M059J (cell line): ENCODE results near the genes LLPH and MDM2.

- RAMPAGE, long total RNA, result no peak
Measured at GRCh38 chr12:64889782-64890431, 65.5 kb downstream of the TBC1D30 start.

- RAMPAGE, long total RNA, result no peak
Measured at GRCh38 chr12:65145266-65145606, 24.1 kb upstream of the WIF1 start.

- RAMPAGE, long total RNA, result no peak
Measured at GRCh38 chr12:65209530-65210041, 40.2 kb downstream of the LEMD3 start.

GRCh38 chr12:65643888-65644253 is 180.4 kb upstream of the HMGA2 start:
- RAMPAGE, long total RNA, result no peak

- RAMPAGE, long total RNA, result no peak
Measured at GRCh38 chr12:65822572-65823277, 1.6 kb upstream of the HMGA2 start.

DNA sequence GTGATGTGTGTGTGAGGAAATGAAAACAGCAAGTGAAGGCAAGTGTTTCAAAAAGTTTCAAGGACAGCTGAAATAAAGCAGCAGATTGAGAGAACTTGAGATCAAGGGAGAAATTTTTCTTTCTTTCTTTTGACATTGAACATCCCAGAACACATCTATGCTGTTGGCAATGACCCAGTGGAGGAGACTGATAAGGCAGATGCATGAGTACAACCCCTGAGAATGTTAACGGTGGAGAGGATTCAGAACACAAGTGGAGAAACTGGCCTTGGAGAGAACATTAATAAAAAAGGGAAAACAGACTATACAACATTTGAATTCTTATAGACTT is 2.9 kb downstream of the LLPH start:
- RAMPAGE, long total RNA, result no peak

DNA sequence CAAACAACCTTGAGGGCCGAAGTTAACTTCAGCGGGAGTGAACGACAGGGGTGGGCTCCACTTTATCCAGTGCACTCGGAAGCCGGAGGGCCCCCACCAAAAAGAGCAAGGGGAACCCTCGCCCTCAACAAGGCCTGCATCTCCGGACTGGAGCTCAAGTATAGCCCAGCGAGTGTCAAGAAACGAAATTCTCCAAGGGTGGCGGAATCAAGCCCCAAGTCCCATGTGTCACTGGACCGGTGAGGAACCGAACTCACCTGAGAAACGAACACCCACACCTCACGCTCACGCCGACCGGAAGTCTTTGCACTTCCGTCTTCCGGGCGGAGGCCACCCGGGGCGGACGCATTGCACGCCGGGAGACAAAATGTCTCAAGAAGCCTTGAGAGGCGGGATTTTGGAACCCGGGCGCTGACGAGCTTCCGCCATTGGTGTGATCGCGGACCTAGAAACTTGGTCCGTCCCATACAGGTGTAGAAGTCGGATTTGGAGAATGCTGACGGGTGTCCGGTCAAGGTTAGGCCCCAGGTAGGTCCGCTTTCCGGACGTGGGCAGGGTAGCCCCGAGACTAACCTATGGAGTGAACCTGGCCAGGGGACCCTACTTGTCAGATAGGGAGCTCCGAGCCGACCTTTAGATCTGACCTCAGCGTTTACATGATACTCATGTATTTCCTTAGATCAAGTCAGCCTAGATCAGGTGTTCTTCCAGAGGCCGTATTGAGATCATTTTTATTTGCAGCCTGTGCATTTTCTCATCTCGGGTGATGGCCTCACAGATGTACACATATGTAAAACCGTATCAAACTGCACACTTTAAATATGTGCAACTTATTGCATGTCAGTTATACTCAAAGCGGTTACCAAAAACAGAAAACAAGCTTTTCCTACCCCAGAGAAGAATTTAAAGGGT is at the start of gene LLPH:
Gene LLPH, minus strand, starts transcription at position 303 of the 912 bp plus-strand sequence.
- RAMPAGE, long total RNA, result start-site peak on the minus strand centred at position 283 of the sequence, 9 bp wide, 81 and 21 reads in 2 replicates

- RAMPAGE, long total RNA, result no peak
Measured at GRCh38 chr12:66288136-66288687, 14.1 kb upstream of the HELB start.

DNA sequence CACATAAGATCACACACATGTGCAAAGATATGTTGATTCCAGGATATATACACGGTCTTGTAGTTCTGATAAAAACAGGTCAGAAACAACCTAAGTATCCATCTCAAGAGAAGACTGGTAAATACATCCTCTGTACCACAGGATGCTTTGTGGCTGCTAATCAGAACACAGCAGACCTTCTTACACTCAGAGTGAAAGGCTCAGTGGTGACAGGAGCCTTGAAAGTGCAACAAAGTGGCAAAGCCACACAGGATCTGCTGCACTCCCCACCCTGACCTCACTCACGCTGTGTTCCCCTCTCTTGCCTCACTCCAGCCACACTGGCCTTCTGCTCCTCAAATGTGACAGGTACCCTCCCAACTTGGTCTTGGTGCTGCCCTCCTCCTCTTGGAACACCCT is 98.1 kb upstream of the GRIP1 start:
- RAMPAGE, long total RNA, result no peak

DNA sequence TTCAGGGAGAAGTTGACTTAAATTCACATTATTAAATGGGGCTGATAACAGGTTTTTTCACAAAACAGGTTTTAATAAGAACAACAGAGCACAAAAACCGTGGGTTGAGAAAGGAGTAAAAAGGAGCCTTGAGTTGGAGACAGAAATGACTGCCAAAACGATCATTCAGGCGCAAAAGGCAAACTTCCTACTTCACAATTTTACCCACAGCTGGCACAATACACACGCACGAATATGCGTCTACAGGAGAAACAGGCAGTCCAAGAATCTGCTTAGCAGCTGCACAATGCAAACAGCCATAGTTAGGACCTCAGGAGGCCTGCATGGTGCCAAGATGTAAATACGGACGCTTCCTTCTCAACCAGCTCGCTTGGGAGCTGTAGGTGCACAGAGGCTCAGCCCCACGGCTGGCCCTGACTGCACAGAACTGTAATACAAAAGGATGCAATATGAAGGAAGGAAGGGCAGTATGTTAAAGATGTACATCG is 250.1 kb upstream of the CAND1 start:
- RAMPAGE, long total RNA, result no peak

- RAMPAGE, long total RNA, result no peak
Measured at GRCh38 chr12:67354476-67354779, 85.3 kb downstream of the CAND1 start.

GRCh38 chr12:67434361-67435480 is 165.6 kb downstream of the CAND1 start:
- RAMPAGE, long total RNA, result no peak

DNA sequence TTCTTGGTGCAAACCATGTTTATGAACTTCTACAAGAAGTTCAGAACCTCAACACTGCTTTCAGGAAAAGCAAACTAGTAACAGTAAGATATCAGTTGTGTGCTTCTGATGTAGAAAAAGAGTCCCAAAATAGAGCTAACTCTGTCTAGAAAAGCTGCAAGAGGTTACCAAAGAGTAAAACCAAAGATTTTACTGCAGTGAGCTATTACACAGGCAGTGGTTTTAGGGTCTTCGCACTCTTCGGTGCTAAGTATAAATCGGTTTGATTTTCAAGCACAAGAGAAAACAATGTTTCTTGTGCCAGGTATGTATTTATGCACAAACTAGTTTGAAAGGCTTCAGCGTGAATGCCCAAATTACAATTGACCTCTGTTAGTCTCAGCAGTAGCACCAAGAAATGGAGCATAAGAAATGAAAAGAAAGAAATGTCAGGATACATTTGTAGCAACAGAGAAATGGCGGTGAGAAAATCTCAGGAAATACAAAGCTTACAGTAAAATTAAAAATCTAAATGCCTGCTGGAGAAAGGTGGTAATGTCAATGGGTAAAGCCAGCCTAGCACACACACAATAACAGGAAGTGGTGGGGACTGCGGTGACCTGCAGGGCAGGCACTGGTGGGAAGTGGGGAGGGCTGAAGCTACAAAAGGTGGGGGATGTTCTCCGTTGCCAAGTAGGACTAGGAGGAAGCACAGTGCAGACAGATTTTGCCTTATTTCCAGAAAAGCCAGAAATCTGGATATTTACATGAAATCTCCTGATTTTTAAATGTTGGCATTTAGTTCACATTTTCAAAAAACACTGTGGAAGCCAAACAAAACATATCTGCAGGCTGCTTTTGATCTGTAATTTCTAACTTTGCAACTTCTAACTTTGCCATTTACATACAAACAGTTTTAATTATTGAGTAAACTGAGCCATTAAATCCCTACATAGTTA is 17.9 kb upstream of the DYRK2 start:
- RAMPAGE, long total RNA, result no peak

DNA sequence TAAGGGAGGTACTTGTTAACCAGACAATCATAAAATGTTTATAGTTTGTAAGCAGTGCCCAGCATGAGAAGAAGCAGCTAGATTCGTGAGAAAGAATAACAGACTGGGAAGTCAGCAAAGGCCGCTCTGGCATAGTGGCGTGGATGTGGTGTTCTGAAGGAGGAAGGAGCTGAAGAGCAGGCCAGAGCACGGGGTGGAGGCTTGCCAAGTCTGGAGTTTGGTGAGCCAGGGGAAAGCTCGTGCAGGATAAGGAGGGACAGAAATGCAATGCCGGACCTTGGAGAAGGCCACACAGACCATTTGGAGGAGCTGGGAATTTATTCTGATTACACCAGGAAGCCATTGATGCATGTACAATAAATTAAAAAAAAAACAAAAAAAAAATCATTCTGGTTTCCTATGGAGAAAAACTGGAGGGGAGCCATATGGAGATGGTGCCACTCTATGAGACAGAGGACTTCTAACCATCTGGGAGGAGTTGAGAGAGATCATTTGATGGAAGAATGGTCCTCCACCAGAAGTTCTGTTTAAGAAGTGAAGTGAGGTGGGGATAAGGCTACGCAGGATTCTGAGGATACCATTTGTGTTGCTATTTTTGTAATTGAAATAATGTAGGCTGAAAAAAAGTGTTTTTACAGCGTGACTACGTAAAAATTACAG is 19.3 kb downstream of the DYRK2 start:
- RAMPAGE, long total RNA, result no peak

GRCh38 chr12:68559879-68560801 is 50.6 kb upstream of the RAP1B start:
- RAMPAGE, long total RNA, result no peak

GRCh38 chr12:68625342-68625844 is 14.7 kb downstream of the RAP1B start:
- RAMPAGE, long total RNA, result no peak

DNA sequence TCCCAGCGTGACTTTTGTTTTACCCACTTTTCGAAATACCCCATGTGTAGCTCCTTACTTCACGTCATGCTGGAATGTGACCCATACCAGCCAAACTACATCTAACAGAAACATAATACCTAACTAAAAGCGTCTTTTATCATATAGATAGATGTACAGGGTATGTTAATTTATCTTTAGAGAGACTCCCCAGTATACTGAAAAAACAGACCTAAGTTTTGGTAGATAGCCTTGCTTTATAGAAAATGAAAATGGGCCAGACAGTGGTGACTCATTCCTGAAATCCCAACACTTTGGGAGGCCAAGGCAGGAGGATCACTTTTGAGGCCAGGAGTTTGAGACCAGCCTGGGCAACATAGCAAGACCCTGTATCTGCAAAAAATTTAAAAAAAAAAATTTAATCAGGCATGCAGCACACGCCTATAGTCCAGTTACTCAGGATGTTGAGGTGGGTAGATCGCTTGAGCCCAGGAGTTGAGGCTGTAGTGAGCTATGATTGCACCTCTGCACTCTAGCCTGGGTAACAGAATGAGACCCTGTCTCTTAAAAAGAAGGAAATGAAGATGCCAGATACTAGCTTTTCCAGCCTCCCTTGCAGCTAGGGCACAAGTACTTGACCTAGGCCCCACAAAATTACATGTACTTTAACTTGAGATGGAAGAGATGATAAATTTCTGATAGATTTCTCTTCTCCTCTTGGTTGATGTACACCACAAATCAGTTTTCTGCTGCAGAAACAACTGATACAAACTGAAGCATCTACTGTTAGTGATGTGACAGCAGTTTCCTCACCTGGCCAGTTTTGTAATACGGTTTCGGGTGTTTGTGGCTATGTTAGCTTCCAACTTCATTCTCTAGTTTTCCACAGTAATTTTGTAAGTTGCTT is 17.1 kb downstream of the RAP1B start:
- RAMPAGE, long total RNA, result no peak

DNA sequence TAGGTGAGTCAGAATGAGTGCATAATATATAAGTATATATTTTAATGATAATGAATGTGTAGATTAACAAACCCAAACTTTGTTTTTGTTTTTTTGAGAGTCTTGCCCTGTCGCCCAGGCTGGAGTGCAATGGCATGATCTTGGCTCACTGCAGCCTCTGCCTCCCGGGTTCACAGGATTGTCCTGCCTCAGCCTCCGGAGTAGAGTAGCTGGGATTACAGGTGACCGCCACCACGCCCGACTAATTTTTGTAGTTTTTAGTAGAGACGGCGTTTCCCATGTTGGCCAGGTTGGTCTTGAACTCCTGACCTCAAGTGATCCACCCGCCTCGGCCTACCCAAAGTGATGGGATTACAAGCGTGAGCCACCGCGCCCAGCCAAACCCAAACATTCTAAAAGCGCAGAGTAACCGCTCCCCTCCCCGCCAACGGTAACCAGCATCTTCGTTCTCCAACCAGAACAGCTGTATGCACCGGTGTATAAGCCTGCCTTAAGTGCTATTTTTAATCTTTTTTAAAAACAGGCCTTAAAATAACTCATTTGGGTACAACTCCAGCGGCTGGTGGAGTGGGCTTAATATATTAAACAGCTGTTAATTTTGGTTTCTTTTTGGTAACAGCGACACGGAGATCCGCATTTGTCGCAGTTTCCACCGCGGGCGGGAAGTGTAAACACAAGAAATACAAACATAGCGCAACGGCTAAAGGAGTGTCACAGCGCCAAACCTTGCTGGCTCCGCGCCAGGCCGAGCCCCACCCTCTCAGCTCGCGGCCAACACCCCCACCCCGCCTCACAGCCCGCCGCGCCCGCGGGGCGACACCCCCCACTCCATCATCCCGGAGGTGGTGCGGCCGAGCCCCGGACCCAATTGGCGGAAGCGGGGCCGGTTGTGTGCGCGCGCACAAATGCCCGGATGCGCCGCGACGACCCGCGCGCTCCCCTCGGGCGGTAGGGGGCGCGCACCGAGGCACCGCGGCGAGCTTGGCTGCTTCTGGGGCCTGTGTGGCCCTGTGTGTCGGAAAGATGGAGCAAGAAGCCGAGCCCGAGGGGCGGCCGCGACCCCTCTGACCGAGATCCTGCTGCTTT is at the start of gene MDM2:
Gene MDM2, plus strand, starts transcription at position 954 of the 1,086 bp plus-strand sequence.
- RAMPAGE, long total RNA, result no peak

DNA sequence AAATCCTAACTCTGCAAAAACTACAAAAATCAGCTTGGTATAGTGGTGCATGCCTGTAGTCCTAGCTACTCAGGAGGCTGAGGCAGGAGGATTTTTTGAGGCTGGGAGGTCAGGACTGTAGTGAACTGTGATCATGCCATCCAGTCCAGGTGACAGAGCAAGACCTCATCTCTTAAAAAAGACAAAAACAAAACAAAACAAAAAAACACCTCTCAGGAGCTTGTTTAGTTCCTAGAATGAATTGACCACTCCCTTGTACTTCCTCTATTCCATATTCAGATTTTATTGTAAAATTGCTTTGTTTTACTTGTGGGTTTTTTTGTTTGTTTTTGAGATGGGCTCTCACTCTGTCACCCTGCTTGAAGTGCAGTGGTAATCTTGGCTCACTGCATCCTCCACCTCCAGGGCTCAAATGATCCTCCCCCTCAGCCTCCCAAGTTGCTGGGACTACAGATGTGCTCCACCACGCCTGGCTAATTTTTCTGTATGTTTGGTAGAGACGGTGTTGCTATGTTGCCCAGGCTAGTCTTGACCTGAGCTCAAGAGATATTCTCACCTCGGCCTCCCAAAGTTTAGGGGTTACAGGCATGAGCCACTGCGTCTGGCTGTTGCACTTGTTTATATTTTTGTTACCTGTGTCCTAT is 13.7 kb downstream of the MDM2 start:
- RAMPAGE, long total RNA, result no peak

DNA sequence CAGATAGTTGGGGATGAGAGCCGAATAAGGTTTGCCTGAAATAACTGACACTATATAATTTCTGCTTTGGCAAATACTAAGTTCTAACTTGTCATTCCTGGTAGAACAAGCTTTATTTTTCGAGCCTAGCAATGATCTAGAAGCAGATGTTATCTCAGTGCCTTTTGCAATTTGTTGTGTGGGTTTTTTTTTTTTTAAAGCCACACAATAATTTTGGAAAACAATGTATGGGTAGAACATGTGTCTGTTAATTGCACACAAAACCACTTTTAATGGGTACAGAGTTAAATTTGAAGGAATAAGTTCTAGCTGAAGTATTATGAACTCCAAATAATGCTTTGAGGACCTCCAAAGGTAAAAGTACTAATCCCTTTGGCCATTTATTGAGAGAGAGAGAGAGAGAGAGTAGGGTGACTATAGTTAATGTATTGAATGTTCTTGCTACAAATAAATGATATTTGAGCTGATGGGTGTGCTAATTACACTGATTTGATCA is 35.0 kb downstream of the MDM2 start:
- RAMPAGE, long total RNA, result no peak